ENCODE measurements around a stretch of chr11.

- RRBS, result no CpG with 5 or more reads among the region's 5 CpGs
These were observed 49.5 kb downstream of the PRR5L start for GRCh38 chr11:36345608-36345952.

DNA sequence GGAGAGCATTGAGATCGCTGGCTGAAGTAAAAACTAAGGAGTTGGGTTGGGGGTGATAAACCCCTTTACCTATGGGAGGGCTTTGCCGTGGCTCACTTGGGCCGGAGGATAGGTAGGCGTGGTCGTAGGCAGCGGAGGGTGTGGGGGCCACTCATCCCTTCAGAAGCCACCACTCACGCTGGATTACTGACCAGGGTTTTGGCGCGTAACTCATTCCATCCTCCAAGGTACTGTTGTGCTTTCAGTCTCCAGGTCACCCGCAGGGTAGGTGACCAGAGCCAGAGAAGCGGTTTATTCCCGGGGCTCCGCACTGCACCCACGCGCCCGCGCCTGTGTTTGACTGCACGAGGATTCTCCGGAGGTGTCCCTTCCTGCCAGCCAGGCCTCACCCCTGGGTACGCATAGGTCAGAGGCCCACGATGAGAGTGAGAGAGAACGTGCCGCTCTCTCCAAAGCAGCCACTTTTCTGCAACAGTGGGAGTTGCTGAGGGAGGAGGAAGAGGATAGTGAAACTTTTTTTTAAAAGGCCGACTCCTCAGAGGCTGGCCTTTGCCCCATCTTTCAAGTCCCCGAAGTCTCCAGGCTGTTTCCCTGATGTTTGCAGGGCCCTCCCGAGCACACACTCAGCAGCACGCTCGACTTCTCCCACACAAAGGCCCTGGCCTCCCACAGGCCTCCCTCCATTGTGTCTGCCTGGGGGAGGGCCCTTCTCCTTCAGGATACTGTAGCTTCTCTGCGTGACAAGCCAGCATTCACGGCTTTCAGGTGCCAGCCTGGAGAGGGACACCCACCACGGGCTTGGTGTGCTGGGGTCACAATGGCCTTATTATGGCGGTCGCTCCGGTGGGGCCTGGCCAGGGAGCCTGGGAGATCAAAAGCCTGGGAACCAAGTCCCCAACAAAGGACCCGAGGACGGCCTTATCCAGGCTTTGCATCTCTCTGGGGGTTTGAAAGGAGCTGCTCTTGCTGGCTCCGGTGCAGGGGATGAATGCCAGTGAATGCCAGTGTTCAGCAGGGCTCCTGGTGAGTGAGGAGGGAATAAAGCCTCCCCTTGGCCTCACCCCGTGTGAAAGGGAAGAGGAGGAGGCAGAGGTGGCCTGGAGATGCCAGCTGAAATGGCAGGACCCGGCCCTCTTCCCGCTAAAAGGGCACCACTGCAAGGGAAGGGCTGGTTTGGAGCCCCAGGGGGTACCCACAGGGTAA, 55.2 kb downstream of the TRAF6 start:
- RRBS, result 89% methylated on average over 8 of the region's 40 CpGs

- RRBS, result no CpG with 5 or more reads among the region's 6 CpGs
These were observed 8.9 kb downstream of the TRAF6 start for GRCh38 chr11:36501101-36501718.

DNA sequence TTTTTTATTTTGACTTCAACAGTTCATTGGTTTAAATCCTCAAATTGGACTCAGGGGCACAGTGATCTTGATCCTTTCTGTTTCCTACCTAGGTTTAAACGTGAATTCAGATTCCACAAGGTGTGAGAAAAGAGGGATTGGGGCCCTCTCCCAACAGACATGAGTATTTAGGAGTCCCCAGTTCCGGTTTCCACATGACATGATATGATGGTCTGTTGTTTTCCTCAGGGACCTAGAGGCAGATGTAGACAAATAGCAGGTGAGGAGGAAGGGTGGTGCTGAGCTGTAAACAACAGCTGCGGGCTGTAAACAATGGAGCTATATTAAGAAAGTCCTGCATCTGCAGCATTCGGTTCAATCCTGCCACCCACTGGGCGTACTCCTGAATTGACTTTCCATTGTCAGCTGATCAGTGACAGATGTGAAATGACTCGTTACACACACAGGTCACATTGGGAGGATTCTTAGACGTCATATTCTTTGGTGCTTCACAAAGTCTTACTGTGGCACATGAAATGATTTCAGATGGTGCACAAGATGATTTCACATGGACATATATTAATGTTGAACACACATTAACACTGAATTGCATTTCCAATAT, 26.9 kb upstream of the RAG1 start:
- RRBS, result no CpG with 5 or more reads among the region's 7 CpGs

GRCh38 chr11:43034844-43035555, 276.8 kb upstream of the API5 start:
- RRBS, result no CpG with 5 or more reads among the region's 5 CpGs

DNA sequence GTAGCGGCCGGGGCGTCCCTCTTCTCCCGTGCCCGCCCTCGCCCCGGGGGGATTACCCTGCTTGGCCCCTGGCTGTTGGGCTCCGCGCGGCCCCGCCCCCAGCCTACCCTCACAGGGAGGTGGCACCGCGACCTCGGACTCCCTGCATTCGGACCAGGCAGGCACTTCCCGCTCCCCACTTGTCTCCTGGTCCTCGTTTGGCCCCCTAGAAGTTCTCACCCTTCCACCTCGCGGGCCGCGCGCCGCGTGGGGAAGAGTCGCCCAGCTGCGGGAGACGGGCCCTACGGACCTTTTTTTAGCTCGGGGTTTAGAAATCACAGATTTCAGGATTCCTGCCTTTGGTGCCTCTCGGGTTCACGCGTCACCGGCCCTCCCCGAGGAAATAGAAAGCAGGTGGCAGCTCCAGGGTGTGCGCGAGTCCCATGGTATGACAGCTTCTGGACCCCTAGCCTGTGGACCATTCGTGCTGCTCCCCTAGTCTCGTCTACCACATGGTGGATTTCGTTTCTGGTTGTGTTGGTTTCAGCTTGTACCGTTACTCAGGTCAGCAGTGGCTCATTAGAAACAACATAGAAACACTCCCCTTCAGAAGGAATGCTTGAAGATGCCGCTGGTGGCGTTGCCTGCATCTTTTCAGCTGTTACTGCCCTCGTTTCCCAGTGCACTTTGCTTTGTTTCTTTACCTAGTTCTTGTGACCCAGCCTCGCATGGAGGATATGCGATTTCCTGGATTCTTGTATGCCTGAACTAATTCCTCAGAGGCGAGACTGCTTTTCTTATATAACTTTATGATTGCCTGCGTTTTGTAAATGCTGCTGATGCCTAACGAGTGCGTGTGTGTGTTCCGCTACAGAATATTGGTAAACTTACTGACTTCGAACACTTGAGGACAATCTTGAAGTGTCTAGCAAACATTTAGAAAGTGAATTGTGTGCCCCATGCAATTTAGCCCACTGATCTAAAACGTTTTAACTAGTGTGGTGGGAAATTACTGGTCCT, 693 bp downstream of the TTC17 start:
- RRBS, result 0% methylated on average over 6 of the region's 52 CpGs

DNA sequence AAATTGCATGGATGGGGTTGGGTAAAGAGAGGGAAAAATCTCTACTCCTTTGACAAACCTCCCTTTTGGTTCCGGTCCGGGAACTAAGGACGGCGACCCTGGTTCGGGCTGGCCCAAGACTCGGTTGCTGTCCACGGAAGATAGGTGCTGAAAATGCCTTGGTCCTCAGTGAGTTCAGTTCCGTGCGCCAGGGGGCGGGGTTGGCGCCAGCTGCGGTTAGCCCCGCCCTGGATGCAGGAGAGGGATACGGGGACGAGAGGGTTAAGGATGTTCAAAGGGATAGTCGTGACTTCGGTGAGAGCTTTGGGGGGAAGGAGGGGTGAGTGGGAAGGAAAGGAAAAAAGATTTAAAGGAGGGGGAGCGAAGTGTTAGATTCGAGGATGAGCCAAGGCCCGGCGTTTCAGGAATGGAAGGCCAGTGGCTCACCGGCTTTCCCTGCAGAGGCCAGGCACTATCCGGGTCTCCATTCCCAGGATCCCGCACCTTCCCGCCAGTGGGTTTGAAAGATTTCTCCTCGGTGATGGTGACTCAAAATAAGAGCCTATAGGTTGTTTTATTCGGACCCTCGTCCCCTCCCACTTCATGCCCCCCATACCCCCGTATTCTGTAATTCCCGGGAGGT, 103.4 kb upstream of the HSD17B12 start:
- RRBS, result no CpG with 5 or more reads among the region's 30 CpGs

DNA sequence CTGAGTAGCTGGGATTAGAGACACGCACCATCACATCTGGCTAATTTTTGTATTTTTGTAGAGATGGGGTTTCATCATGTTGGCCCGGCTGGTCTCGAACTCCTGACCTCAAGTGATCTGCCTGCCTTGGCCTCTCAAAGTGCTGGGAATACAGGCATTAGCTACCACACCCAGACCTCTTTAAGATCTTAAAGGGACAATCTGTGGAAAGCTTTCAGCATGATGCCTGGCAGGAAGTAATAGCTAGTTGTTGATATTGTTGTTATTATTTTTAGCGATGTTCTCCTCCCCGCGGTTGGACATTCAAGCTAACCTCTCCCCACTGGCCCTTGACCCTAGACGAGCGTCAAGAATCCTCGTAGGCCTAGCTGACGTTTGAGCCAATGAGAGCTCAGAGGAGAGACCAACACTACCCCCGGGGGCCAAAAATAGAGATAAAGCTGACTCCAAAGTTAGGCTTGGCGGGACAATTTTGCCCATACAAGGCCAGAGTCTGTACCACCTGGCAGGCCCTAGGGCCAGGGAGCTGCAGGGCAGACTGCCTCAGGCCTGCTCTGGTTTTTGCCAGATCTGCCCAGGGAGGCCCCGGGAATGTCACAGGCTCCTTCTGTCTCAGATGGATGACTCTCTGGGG, 41.0 kb upstream of the ACCSL start:
- RRBS, result no CpG with 5 or more reads among the region's 13 CpGs

DNA sequence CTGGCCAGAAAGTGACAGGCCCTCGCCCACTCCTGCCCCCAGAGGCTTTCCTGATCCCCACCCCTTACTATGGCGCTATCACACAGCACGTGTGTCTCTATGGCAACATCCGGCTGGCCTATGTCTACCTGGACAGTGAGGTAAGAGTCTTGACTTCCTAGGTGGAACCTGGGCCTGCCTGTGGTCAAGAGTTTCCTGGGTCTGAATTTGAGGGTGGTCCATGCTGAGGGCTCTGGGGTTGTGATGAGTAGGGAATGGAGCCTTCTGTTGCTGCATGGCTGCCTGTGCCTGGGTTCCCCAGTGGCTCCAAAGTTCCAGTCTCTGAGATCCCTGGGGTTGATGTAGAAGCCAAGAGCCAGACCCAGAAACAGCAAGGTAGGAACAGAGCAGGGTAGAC, 11.2 kb downstream of the ACCS start:
- RRBS, result no CpG with 5 or more reads among the region's 4 CpGs

GRCh38 chr11:44229841-44230642, 79.9 kb downstream of the ALX4 start:
- RRBS, result no CpG with 5 or more reads among the region's 9 CpGs

DNA sequence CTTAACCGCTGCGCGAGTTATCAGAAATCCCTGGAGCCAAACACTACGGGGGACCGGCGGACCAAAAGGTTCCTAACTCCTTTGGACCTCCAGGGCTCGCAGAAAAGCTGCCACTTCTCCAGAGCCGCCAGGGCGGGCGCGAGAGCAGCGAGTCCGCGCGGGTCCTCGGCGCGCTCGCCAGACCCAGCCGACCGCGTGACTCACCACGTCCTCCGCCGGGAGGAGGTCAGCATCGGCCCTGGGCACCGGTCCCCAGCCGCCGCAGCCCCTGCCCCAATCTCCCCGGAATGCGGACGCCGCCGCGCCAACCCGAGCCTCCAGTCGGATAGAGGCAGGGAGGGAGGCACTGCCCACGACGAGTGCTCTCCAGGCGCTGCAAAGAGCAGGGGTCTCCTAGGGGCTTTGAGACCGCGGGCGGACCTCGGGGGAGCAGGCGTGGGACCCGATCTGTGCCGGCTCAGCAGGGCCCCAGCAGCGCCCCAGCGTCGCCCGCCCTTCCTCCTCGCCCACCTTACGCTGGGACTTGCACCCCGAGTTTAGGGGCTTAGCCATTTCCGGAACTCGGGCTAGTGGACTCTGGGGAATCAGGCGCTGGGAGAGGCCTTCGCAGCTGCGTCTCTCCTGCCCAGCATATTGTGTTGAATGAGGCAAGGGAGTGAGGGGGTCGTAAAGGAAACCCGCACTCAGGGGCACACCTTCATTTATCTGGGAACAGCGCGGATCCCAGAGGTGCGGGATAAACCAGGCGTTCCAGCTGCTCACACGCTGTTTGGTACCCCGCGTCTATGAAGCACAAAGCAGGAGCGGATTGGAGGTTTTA, 6.3 kb upstream of the ALX4 start:
- RRBS, result 7% methylated on average over 3 of the region's 69 CpGs

DNA sequence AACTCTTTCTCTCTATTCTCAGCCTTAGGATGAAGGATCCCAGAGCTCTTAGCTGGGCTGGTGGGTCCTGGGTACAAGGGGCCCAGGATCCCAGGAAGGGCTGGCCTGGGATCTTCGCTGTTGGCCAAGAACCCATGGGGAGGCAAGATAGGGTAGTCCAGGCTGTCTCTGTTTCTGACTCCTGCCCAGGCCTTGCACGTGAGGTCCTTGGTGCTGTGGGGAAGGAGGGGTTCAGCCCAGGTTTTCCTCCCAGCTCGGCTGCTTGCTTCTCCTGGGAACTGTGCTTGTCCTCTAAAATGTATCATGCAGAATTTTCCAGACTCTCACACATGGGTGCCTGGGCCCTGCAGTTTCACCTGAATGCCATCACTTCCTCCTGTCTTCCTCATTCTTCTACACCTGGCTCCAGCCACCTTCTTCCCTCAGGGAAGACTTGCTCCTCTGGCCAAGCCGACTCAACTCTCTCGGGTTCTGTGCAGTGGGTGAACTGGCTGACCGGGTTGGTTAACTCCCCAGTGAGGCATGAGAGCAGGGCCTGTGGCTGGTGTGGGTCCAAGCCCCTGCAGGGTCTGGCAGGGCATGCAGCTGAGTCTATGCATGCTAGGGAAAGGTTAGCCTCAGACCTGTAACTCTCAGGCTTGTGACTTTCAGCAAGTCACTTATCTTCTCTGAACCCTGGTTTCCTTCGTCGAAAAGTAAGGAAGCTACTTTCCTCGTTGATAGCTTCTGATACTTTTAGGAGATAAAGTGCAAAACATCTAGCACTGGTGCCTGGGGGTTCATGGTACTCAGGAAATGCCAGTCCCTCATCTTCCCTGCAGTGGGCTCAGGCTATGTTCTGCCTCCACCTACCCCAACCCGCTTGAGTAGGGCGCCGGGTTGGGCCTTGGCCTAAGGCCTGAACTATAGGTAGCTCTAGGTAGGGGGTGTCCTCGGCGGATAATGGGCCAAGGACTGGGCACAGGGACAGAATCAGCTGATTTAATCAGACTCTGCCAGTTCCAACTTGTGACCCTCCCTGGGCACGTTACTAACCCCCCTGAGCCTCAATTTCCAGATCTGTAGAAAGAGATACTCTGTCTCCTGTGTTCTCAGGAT, 11.9 kb downstream of the CD82 start:
- RRBS, result no CpG with 5 or more reads among the region's 15 CpGs

DNA sequence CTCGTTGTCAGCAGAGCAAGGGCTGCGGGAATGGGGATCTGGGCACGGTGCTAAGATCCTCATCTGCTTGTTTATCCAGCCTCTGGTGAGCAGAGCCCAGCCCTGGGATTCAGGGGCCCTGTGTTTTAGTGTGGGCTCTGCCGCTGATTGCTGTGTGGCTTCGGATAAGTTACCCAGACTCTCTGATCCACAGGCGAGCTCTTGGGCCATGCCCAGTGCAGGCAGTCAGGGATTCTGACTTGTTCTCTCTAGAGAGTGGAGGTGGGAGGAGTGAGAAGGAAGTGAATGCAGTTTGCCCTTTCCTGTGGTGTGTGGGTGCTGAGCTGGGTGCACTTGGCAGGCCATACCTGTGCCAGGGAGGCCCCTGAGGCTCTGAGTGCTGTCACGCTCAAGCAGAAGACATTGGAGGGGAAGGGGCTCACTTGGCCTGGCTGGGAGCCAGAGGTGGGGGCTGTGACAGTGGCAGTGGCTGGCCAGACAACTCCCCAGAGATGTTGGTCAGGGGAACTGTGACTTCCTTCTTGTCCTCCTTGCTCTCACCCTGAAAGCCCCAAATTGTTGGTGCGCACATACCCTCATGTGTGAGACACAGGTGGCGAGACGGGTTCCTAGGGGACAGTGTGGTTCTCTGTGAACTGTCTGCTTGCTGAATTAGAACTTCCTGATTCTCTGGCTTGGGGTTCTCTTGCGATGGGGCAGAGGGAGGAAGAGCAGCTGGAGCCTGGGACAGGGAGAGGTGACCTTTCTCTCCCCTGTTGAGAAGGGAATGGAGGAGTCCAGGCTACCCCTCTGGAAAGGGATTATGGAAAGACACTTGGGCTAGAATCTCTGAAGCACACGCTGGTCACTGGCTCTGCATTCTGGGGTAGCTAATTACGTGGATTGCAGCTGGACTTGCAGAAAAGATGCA, 43.8 kb downstream of the CD82 start:
- RRBS, result no CpG with 5 or more reads among the region's 13 CpGs

DNA sequence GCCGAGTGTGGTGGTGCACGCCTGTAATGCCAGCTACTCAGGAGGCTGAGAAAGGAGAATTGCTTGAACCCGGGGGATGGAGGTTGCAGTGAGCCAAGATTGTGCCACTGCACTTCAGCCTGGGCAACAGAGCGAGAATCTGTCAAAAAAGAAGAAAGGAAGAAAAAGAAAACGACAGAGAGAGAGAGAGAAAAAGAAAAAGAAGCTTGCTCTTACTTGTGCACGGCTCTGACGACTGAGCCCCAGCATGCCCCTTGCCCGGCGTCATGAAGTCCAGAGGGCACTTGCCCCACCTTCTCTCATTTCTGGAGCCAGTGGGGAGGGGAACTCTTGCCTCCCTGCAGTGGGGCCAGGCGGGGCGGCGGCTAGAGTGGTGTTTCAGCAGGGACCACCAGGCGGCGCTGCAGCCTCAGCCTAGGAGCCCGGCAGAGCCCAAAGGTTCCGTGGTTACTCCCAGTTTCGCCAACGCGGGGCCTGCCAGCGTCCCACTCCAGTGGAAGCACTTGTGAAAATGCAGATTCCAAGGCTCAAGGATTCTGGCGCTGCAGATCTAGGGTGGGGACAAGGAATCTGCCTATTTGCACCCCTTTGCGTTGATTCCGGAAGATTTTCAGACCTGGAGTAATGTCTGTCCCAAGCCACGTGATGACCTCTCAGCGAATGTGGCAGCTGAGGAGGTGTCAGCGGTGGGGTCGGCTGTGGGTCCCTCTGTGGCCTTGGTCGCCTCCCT, 55.6 kb downstream of the CD82 start:
- RRBS, result no CpG with 5 or more reads among the region's 28 CpGs

GRCh38 chr11:44731957-44732552, 5.3 kb downstream of the TSPAN18 start:
- RRBS, result 60% methylated on average over 2 of the region's 11 CpGs

DNA sequence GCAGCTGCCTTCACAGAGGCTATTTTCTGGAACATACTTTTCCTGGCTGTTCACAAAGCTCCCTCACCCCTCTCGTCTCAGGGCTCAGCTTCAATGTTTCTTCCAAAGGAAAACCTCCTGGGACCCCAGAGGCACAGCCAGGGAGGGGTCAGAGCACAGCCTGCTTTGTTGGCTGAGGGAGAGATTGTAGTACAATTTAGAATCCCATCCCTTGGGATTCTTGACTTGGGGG, 57.0 kb downstream of the TSPAN18 start:
- RRBS, result no CpG with 5 or more reads among the region's 1 CpG

GRCh38 chr11:44804300-44804641, 77.5 kb downstream of the TSPAN18 start:
- RRBS, result no CpG with 5 or more reads among the region's 9 CpGs

DNA sequence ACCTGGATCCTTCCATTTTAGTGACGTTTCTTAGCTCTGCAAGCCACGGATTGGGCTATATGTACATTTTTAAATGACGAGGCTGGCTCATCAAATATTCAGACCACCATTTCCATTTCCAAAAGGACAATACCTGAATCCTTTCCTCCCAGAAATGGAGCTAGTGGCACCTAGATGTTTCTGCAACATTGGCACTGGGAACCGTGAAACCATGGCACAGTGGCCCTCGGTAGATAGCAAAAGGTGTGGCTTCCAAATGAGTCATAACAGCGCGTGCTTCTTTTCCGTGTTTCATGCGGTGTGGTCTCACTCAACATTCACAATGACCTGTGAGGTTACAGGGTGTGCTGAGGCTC, 67.5 kb downstream of the TP53I11 start:
- RRBS, result no CpG with 5 or more reads among the region's 9 CpGs

DNA sequence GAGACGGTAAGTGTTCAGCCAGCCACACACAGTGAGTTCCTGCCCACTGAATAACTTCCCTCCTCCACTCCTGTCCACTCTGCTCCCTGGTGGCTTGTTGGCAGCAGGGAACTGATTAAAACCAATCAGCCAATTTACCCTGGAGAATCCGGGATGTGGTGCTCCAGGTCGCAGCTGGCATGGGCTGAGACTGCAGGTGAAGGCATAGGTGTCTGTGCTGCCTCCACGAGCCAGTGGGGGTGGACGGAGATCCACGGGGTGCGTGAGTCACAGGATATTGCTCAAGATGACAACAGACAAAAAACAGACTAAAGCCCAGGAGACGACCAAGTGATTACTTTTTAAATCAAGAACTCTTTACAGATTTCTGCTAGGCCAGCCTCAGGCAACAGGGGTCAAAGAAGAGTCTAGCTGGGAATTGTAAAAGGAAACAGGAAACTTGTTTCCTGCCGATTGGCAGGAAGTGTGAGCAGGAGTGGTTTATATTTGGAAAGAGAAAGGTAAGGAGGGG, 95.2 kb upstream of the TP53I11 start:
- RRBS, result no CpG with 5 or more reads among the region's 9 CpGs